Mesenchymal stem cell of Wharton's jelly (primary cell): ENCODE measurements around a stretch of chr4.

- CAGE, long polyA plus RNA, result no peak
Measured at GRCh38 chr4:10018562-10019492, 2.5 kb downstream of the SLC2A9 start.

GRCh38 chr4:10093668-10094581, 22.7 kb downstream of the WDR1 start:
- CAGE, long polyA plus RNA, result no peak

- CAGE, long polyA plus RNA, result no peak
Measured at GRCh38 chr4:13484881-13485508, 855 bp upstream of the RAB28 start.

DNA sequence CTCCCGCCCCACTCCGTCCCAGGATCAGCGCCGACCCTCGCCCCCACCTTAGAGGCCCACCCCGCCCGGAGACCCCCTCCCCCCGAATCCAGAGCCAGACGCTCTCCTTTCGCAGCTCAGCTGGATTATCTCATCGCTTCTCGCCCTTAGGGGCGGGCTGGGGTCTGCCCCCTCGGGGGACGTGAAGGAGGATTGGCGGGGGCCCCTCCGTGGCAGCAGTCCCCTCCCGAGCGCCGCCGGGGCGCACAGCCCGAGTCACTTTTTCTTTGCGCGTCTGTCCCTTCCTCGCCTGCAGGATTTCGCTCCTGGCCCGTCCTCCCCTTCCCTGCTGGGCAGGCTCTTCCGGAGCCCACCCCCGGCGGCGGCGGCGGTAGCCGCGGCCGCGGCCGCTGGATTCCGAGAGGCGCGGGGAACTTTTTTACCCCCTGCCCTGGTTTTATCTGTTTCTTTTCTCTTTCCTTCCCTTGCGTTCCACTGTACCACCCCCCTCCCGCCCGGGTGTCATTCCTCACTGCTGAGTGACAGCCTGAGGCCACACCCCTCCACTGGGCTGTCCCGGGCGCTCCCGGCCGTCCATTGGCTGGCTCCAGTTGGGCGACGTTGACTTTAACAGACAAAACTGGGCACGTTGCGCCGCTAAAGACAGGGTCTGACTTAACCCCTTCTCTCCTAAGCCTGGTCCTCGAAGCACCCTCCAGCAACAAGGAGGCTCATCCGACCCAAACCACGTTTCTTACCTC, 420 bp upstream of the NKX3-2 start:
- CAGE, long polyA plus RNA, result no peak

DNA sequence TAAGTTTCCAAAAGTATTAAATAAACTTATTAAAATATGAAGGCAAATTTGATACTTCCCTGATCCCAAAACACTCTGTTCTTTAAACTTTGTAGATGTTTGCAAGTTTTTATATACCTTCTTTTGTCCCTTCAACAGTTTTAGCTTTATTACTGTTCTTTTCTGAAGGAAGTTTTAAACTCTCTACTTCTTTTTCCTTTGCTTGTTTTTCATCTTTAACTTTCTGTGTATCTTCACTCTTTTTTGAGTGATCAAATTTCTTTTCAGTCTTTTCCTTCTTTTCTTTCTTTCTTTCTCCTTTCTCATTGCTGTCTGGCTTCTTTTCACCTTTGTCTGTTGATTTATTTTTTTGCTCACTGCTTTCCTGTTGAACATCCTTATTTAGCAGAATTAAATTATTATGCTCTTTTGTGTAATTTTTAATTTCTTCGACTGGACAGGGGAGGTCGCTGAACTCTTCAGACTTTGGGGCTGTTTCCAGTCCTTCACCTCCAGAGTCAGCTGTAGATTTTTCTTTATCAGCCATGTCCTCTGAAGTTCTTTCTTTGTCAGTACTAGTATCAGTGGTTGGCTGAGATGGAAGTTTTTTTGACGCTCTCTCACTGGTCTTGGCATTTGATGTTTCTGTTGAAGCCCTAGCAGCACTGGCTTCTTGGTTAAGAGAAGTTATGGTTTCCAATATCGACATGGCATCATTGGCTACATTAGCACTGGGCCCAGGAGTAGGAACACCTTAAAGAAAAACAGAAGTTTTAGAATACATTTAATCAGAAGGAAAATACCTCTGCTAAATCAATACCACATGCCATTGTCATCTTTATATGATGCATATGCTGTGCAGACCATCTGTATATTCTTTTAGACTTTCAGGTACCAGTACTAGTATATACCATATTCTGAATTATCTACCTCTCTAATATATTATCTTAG, 13.2 kb downstream of the BOD1L1 start:
- CAGE, long polyA plus RNA, result no peak

DNA sequence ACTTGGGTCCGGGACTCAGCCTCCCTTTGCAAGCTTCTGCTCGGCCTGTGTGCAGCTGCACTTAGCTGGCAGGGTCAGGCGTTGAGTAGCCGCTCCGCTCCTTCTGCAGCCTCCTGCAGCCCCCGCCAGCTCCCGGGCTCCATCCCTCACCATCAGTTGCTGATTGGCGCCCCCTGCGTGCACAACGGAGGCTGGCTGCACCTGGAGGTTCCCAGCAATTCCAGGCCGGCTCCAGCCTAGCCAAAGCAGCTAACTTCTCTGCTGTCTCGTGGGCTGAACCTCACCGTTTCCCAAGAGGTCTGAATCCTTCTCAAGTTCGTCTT, 27.0 kb upstream of the BOD1L1 start:
- CAGE, long polyA plus RNA, result no peak

GRCh38 chr4:13840563-13841459, 213.3 kb upstream of the BOD1L1 start:
- CAGE, long polyA plus RNA, result no peak

DNA sequence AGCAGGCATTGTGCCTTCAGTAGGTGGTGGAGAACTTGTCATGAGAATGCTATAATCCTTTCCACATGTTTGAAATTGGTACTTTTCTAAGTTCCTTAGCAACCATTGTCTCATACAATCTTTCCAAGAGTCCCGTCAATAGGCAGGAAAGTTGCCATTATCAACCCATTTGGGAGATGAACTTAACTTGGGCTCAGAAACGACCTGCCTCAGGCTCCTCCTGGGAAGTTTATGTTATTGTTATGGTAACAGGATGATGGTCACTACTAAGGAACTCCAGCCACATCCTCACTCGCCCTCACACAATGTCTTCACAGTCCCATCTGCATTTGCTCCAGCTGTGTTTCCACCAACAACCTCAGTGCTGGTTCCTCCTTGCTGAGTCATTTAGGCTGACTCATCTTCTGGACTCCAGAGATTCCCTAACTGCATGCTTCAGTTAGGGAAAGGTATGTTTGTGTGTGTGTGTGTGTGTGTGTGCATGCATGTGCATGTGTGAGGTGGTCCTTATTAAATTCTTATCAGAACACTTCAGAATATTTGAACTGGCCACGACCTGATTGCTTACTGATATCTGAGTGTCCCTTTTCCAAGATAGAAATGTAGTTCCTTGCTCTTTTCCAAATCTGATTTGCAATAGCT, 293.4 kb upstream of the BOD1L1 start:
- CAGE, long polyA plus RNA, result no peak

- CAGE, long polyA plus RNA, result no peak
Measured at GRCh38 chr4:14359284-14359485, 643.1 kb upstream of the CPEB2 start.

GRCh38 chr4:15003898-15004531, 1.7 kb downstream of the CPEB2 start:
- CAGE, long polyA plus RNA, result no peak

DNA sequence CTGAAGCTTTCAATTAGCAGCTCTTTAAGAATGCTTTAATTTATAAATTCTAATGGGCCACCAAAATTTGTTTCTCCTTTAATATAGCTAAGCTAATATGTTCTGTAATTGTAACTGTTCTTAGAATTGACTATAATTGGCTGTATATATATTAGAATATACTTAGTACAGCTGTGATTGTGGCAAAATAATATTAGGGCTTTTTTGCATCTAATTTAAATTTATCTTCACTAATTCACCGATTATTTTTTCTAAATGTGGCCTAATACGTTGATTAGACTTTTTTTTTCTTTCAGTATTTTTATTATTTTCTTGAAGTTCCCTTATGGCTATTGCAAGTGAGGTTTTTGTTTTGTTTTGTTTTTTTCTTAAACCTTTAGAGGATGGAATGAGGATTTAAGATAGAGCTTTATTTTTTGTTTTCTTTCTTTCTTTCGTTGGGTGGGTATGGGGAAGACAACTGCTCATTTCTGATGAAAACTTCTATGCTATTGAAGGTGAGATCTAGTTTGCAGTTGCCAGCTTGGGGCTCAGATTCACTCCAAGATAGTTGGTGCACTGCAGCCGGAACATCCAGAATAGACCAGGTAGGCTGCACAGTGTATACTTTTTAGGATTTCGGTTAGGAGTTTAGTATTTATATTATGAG, 5.7 kb downstream of the CPEB2 start:
- CAGE, long polyA plus RNA, result no peak

DNA sequence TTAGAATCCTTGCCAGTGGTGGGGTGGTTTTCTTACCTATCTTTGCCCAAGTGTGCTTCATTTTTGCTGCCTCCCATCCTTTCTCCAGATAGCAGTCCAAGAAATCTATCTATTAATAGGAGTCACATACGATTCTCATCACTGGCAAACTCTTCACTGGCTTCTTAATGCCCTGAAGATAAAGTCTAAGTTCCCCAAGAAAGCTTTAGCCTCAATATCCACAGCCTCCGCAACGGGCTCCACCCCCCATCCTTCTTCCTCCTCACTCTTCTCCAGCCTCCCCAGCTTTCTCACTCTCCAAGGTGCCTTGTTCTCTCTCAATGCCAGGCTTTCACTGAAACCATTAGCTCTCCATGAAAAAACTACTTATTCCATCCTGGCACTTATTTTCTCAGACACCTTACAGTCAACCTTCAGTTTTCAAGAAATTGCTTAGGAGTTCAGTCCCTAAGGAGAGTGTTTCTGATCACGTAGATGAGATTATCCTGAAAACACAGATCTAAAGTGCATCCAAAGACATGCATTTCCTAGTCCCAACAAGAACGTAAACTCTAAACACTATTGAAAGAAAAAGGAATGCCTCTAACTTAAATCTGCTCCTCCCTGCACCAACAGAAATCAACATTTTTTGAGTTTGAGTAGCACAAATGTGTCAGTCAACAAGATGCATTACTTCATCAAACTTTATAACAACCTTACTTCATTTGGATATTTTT, 7.8 kb upstream of the C1QTNF7 start:
- CAGE, long polyA plus RNA, result no peak

DNA sequence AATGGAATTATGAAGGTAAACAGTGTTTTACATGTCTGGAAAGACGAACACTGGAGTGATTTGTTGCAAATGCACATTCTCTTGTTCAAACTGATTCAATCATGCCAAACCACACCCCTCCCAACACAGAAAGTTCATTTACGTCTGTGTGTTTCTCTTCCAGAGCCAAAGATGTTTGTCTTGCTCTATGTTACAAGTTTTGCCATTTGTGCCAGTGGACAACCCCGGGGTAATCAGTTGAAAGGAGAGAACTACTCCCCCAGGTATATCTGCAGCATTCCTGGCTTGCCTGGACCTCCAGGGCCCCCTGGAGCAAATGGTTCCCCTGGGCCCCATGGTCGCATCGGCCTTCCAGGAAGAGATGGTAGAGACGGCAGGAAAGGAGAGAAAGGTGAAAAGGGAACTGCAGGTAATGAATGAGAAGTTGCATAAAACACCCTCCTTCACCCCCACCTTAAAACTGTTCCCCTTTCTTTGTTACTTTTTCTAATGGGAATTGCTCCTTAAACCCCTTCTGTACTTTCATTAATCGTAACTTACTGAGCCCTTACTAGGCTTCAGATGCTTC, 7.8 kb downstream of the C1QTNF7 start:
- CAGE, long polyA plus RNA, result no peak

DNA sequence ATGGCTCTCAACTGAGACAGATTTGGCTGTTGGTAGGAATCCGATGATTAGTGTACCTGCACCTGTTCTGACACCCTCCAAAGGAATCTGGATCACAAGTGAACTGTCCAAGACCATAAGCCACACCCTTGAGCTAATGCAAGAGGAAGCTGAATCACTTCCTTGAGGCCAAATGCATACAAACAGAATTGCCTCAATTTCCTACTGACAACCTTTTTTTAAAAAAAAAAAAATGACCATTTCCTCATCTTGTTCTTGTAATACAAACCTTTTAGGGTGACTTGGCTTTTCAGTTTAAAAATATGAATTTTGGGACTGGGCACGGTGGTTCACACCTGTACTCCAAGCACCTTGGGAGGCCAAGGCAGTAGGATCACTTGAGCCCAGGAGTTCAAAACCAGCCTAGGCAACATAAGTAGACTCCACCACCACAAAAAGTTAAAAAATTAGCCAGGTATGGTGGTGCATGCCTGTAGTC, 10.7 kb upstream of the FBXL5 start:
- CAGE, long polyA plus RNA, result no peak

- CAGE, long polyA plus RNA, result no peak
Measured at GRCh38 chr4:16234029-16234720, 7.9 kb upstream of the TAPT1 start.

DNA sequence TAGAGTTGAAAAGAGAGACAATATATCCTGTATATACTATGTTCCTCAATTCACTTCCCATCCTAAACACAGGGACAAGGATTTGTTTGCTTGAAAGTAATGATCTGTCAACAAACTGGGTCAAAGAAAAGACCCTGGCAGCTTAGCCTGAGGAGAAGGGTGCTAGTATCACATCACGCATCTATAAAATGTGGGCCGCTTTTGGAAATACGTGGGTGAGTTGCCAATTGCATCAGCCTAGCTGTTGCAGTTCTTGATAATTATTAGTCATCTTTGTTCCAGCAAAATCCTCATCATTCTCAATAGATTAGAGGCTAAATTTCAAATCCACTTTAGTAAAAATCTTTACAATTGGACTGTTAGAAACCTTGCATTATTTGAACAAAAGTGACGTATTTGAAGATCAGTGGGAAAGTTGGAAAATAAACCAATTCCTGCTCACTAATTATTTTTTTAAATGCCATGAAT, 33.6 kb upstream of the TAPT1 start:
- CAGE, long polyA plus RNA, result no peak

- CAGE, long polyA plus RNA, result no peak
Measured at GRCh38 chr4:16627950-16628565, 270.4 kb downstream of the LDB2 start.

GRCh38 chr4:16894441-16894865, 4.0 kb downstream of the LDB2 start:
- CAGE, long polyA plus RNA, result no peak

DNA sequence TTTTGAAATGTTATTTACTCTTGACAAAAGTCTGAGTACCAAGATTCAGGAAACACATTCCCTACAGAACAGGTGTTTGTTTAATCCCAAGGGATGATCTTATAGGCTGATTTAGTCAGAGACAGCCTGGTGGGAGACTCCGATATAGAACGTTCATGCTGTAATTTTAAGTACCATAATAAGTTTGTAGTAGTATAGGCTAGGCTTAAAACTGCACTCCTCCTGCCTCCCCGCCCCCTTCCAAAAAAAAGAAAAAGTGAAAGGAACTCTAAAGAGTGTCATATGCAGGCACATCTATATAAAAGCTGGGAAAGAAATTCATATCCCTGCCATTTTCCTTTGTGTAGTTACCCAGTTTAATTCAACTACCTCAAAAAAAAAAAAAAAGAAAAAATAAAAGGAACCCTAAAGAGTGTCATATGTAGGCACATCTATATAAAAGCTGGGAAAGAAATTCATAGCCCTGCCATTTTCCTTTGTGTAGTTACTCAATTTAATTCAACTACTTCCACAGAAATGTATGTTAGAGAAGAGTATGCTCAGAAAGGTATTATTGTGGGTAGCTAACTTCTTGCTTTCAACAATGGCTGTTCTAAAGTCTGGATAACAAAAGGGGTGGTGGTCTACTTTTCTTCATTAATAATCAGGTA, 8.2 kb downstream of the DCAF16 start:
- CAGE, long polyA plus RNA, result no peak

DNA sequence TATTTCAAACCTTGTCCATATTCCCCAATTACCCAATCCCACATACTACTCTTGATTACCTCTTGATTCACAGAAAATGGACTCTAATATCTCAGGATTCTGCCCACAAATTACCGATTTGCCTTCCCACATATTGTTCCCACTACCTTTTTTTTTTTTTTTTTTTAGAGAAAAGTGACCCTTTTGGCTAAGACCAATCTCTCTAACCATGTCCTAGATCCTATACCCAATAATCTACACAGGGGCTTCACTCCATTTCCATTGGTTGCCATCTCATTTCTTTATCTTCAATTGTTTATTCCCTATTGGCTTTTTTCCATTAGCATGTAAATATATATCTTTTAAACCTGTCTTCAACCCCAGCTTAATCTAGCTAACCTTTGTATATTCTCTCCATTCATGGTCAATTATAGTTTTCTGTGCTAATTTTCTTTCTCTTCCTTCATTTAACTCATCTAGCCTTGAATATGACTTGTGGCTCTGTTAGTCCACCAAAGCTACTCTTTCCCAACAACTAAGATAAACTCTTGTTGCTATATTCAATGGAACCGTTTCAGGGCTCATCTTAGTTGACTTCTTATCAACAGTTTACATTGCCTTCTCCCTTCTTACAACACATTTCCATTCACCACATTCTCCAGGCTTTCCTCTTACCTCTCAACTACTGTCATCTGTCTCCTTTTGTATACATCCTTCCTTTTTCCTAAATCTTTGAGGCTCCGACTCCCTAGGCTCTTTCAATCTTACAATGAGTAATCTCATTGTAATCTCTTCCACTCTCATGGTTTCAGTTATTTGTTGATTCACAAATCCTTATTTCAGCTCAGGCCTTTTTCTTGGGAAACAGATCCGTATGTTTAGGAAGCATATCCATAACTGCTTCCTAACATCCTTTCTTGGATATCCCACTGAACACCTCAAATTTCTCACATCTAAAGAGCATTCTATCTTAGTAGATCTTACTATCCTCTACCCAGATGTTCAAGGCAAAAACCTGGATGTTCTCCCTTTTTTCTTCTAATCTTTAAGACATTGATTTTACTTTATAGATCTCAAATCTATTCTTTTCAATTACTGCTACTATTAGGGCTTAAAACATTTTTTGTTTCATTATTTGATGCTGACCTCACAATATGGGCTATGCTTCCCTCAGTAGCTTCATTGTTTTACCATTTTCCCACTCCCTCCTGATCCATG, 58.5 kb downstream of the NCAPG start:
- CAGE, long polyA plus RNA, result no peak